Right common carotid artery plus branches (tissue), 1 donor: ENCODE results near the gene ADIPOQ.

GRCh38 chr3:186596666-186597335 lies 16.1 kb upstream of the AHSG start:
- PRO-cap, result no peak

DNA sequence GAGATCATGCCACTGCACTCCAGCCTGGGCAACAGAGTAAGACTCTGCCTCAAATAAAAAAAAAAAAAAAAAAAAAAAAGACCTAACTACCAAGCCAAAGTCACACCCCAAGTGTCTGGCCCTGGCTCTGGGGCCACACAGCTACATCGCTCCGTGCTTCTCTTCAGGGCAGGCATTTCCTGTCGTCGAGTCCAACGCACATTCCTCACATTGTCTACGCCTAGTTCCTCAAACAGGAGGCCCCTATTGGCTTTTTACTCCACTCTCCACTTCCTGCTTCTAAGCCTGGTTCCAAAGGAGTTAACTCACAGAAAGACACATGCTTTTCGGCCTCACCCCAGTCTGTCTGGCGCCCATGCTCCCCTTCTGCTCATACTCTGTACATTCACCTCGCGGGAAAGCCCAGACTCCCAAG lies 28.8 kb downstream of the KNG1 start:
- PRO-cap, result no peak

DNA sequence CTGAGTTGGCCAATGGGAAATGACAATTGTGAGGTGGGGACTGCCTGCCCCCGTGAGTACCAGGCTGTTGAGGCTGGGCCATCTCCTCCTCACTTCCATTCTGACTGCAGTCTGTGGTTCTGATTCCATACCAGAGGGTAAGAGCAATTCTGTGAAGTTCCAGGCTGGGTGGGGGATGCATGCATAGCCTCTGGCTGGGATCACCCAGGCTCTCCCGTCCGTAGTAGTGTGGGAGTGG lies at the start of gene ADIPOQ:
TSS of gene ADIPOQ (plus strand) at position 98 of the 238 bp plus-strand sequence.
- PRO-cap, result no peak

GRCh38 chr3:186901166-186901696 lies 29.1 kb upstream of the ST6GAL1 start:
- PRO-cap, result no peak

DNA sequence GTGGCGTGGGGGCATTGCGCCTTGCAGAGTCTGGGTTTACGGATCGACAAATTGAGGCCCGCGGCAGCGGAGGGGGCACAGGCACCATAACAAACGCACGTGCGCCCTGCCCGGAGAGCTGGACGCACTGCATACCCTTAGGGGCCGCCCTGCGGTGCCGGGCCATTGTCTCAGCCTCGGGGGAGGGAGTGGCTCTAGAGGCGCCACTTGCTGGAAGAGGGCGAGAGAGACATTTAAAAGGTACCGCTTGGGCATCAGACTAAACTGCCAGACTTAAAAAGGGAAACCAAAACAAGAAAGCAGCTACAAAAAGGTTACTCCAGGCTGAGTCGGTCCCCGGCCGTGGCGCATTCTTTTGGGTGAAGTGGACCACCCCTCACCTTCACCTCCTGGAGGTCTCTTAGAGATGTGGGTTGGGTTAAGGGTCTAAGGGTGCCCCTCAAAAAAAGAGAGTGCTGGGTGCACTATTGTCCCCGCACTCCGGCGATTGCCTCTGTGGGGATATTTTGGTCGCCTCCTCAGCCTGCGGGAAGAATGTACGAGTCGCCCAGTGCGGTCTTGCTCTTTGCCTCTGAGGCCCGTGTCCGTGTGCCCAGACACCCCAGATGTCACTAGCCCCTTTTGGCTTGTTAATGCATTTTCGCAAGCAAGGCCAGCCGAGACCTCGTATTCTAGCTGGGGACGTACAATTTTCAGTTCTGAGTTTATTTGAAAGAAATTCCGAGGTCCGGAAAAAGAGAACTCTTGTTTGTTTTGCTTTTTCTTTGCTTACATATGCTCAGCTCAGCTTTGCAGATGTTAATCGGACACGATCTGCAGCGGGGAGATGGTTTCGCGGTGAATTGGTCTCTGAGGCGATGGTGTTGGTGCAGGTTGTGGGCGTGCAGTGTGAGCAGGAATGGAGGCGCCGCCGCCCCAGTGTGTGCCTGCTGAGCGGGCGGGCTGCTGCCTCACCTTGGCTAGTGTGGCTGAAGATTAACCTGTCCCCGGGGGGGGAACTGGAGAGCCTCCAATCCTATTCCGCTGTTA lies 1.1 kb downstream of the ST6GAL1 start:
- PRO-cap, result bidirectional peak, plus-strand start at position 236 of the sequence, minus-strand start at position 129 of the sequence

DNA sequence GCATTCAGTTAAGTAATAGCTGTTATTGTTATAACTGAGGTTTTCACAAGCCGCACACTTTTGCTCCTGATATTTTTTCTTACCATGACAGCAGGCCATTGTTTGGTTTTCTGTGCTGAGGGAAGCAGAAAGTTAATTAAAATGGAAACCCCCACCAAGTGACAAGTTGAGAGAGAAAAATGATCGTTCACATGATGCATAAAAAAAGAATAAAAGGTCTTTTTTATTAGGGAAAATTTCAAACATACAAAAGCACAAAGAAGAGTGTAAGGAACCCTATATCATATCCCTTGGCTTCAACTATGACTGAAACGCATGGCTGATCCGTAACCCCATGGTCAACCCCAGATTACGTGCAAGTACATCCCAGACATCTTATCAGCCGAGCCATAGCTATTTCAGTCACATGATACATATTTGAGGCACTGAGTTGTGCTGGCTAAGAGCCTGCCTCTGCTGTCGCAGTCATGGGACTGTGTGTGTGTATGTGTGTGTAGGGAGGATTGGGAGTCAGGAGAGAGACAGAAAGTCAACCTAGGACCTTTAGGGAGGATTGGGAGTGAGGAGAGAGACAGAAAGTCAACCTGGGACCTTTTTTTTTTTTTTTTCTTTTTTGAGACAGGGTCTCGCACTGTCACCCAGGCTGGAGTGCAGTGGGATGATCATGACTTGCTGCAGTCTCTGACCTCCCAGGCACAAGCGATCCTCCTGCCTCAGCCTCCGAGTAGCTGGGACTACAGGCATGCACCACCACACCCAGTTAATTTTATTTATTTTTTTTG lies 8.3 kb downstream of the ST6GAL1 start:
- PRO-cap, result no peak

GRCh38 chr3:186940866-186941469 lies 10.6 kb downstream of the ST6GAL1 start:
- PRO-cap, result no peak

DNA sequence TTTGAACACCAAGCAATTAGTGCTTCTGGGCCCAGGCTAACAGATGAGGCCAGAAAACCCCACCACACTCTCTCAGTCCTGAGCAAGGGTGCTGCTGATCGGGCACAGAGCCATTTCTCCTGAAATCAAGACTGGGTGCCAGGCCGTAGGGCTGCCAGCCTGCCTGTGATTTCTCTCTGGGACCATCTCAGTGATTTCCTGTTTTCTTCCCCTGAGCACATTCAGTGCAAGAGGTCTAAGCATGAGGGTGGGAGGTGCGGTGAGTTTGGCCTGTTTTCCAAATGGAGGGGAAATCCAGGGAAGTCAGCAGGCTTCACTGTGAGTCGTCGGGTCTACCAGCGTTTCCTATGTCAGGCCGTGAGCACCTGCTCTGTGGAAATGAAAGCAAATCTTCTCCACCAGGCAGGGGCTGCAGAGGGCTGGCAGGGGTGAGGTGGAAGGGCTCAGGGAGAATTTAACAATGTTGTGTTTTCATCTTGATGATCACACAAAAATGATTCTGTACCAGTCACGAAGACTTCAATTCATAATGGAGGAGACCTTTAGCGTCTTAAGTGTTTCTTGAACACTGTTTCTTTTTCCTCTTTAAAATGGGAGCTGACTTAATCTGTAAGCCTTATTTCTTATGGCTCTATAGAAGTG lies 82.4 kb downstream of the ST6GAL1 start:
- PRO-cap, result no peak

- PRO-cap, result no peak
Observed at GRCh38 chr3:187041241-187041420, 98.2 kb downstream of the RPL39L start.

GRCh38 chr3:187743556-187744597 lies 1.4 kb downstream of the BCL6 start:
- PRO-cap, result bidirectional peak, plus-strand start at chr3:187743790, minus-strand start at chr3:187743676; bidirectional peak, plus-strand start at chr3:187744469, minus-strand start at chr3:187744414

- PRO-cap, result no peak
Observed at GRCh38 chr3:187773224-187773593, 27.9 kb upstream of the BCL6 start.

DNA sequence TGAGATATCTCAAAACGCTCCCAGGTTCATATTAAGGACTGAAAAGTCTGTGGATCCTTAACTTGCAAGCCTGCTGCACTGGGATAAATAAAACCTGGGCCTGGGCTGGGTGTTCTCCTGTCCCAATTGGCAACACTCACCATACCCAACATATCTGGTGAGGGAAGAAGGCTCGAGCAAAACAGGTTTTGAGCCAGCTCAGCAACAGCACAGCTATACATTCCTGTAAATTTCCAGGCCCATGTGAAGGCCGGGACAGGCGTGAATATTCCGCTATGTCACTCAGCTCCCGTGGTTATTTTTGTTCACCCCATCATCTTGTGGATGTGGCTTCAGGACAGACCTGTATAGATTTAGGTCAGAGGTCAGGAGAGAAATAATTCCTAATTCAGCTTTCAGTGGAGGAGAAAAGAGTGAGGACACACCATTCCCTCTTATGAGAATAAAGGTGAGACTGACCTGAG lies 169.0 kb upstream of the BCL6 start:
- PRO-cap, result no peak

GRCh38 chr3:187919046-187919429 lies 173.8 kb upstream of the BCL6 start:
- PRO-cap, result no peak

DNA sequence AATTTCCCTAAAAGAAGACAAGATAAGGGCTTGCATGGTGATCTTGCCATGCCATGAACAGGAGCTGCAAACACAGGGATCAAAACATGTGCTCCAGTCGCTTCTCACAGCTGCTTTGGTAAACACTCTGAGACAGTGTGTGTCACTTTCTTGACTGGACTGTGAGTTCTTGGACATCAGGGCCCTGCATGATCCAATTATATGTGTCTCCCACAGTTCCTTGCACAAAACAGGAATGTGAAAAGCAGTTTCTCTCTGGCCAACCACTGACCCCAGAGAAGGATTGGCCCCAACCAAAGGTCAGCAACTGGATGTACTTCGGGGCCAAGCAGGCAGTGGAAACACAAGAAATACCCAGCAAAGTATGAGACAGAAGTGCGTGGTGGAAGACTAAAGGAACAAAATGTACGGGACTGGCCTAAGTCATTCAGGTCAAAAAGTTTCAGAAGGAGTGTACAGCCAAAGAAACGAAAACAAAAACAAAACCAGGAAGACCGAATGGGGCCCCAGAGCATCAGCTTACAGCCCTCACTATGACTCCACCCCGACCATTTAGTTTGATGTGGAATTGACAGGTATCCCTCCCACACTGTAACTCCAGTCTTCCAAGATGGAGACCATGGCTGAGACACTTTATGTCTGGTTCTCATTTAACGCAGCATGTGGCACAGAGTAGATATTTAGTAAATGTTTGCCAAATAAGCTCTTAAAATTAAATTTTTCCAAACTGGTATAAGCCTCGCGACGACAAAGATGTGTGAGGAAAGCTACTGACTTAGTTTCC lies 76.7 kb upstream of the LPP start:
- PRO-cap, result unidirectional peak, minus-strand start at position 171 of the sequence

DNA sequence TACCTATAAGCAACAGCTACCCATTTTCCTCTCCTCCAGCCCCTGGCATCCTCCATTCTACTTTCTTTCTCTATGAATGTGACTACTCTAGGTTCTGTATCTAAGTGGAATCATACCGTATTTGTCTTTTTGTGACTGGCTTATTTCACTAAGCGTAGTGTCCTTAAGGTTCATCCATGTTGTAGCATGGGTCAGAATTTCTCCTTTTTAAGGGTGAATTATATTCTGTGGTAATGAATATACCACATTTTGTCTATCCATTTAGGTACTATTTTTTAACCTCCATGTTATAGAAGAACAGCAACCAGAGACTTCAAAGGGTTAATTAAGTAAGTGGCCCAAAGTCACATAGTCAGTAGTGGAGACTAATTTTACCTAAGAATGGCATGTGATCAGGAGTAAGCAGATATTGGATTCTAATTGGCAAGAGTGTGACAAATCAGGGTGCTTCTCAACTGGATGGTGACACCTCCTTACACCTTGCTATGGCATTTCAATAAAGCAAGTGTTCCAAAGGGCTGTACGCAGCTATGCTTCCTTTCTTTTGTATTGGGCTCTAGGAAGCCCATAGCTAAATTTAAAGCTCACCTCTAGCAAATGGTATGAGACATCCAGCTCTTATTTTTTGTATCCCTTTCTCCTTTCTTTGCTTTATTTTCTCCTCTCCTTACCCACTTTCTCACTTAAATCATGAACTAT lies 61.6 kb downstream of the LPP start:
- PRO-cap, result unidirectional peak, plus-strand start at position 492 of the sequence

- PRO-cap, result no peak
Observed at GRCh38 chr3:188290457-188290712, 136.4 kb downstream of the LPP start.

- PRO-cap, result no peak
Observed at GRCh38 chr3:188296646-188297512, 142.9 kb downstream of the LPP start.

- PRO-cap, result no peak
Observed at GRCh38 chr3:188365941-188366376, 212.0 kb downstream of the LPP start.

DNA sequence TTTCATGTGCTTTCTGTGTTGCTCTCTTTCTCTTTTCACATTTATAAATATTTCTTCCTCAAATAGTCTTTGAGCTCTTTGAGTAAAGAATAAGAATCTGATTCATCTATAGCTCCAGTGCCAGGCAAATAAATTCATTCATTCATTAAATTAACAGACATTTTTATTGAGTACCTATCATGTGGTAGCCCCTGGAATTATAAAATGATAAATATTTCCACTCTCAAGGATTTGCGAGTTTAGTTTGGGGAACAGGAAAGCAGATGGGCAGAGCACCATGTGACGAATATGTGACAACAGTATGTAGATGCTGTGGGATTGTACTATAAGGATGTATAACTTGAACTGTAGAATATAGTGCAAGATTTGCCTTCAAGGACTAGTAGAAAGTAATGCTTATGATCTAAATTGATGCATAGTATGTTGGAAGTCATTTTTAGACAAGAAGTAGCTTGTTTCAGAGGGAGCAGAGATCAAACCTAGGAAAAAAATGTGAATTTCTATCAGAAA lies 247.6 kb downstream of the LPP start:
- PRO-cap, result no peak

- PRO-cap, result no peak
Observed at GRCh38 chr3:188417016-188417801, 263.3 kb downstream of the LPP start.